Sigmoid colon (tissue), 4 donors: ENCODE measurements around the genes KDM3A and CD8A.

GRCh38 chr2:85709353-85709741 is 15.2 kb downstream of the GNLY start:
- PRO-cap = no peak
- RAMPAGE, long total RNA, 4 experiments = no peak in any of the 4 experiments

GRCh38 chr2:85728861-85729535 is 24.8 kb upstream of the ATOH8 start:
- PRO-cap = no peak
- RAMPAGE, long total RNA, 4 experiments = no peak in any of the 4 experiments

DNA sequence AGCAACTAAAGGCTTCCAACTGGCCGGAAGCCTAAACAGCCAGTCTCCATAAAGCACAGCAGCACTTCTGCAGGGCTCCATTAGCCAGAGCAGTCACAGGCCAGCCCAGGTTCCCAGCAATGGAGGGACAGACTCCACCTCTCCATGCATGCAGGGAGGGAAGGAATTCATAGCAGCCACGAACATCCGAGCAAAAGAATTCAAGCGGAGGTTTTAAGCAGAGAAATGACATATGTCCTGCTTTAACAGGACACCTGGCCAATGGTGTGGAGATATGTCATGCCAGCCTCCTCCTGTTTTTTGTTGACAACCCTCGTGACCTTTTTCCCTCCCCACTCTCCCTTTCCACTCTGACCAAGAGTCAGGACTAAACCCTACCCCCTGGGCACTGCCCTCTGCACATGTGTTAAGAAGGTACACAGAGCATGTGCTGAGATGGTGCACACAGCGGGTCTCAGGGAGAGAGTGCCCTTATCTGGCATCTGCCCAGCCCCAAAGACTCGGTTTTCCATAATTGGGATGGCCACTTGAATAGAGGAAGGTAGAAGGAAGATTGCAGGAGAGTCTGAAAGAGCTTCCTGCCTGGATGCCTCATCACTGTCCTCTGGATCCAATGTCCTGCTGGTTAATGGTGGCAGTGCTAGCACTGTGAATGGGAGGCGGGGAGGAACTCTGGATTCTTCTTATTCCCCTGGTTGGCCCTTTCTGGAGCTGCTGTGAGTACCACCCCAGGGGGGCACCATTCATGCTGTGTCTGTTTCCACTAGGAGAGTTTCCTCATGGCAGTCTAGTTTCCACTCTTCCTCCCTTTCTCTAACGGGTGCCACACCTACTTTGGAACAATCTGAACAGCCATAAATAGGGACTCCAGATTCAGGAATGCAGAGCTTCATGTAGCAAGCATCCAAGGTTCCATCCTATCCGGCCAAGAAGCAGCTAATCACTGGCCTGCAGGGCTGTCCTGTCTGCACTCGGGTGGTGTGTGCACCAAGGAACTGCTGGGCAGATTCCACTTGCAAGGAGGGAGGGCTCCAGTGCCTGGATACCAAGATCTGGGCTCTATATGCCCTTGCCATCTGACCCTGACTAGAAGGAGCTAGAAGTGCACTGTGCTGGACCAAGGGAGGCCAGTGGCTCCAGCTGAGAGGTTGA is 4.9 kb upstream of the ATOH8 start:
- PRO-cap = no peak
- RAMPAGE, long total RNA, 4 experiments = no peak in any of the 4 experiments

DNA sequence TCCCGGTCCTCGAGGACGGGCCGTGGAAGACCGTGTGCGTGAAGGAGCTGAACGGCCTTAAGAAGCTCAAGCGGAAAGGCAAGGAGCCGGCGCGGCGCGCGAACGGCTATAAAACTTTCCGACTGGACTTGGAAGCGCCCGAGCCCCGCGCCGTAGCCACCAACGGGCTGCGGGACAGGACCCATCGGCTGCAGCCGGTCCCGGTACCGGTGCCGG is 317 bp downstream of the ATOH8 start:
- PRO-cap = no peak
- RAMPAGE, long total RNA, 4 experiments = no peak in any of the 4 experiments

- PRO-cap = no peak
- RAMPAGE, long total RNA, 4 experiments = no peak in any of the 4 experiments
Observed at GRCh38 chr2:85847536-85848416, 41.0 kb downstream of the ST3GAL5 start.

DNA sequence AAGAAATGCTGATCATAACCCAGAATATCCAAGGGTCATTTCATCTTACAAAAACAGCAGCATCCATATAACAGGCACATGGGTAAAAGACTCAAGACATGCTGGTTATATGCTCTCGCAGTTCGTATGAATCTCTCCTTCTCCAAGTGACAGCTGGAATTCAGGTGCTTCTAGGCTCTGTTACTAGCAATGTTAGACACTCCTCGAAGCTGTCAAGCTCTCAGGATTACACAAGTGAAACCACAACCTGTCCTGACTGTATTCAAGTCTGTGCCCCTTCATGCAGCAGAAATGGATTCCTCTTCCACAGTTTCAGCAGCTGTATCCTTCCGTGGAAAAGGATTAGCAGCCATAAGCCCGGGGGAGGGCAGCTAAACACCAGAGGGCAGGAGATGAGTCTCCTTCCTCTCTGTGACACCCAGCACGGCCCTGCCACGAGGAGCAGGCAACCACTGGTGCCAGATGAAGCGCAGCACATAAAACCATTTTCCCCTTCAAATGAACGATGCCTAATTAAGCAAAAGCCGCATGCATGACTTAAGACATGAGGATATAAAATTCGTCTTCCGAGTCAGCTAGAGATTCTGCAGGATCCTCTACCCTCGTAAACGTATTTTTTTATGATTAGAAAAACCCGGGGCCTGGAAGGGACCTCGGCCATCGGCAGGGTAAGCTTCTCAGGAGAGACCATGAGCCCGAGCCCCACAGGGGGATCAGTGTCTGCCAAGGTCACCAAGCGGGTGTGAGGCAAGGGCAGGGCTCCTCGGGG is 1.2 kb downstream of the ST3GAL5 start:
- PRO-cap = no peak
- RAMPAGE, long total RNA, 4 experiments = no peak in any of the 4 experiments

GRCh38 chr2:85889088-85889893 is 501 bp upstream of the ST3GAL5 start:
- PRO-cap = bidirectional peak, plus-strand start at chr2:85889178, minus-strand start at chr2:85889016
- RAMPAGE, long total RNA, 4 experiments = no peak in any of the 4 experiments

- PRO-cap = no peak
- RAMPAGE, long total RNA, 4 experiments = no peak in any of the 4 experiments
Observed at GRCh38 chr2:85949053-85949855, 60.5 kb upstream of the ST3GAL5 start.

GRCh38 chr2:86035729-86036298 is 69.9 kb downstream of the POLR1A start:
- PRO-cap = unidirectional peak, plus-strand start at chr2:86035976
- RAMPAGE, long total RNA, 4 experiments = no peak in any of the 4 experiments

DNA sequence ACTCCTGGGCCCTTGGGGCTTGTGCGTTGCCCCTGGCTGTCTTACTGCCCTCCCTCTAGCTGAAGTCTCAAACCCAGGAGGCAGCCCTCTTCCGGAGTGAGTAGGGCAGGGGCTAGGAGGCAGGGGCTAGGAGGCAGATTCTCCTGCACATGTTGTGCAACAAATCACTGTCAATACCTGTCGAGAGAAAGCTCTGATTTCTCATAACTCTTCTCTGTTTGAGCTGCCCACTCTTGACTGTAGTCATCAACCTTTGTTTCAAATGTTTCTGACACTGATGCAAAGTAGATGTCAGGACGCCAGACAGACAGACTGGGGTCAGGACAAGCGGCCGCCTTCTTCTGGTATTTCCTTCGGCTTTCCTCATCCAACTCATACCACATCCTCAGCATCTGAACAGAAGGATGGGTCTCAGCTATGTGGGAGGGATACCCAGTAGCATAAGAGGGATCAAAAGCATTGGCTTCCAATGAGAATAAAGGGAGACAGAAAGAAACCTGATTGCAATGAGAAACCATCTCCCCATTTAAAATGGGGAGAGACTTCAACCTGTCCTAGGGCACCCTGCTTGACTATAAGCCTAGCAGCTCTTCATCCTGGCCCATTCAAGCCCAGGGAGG is 63.9 kb downstream of the POLR1A start:
- PRO-cap = no peak
- RAMPAGE, long total RNA, 4 experiments = no peak in any of the 4 experiments

GRCh38 chr2:86215301-86216338 is 16.4 kb downstream of the MRPL35 start:
- PRO-cap = no peak
- RAMPAGE, long total RNA, 4 experiments = start-site peak on the minus strand in 1 of 4 experiments, at chr2:86215450-86215507 at its widest, 31 reads per replicate

GRCh38 chr2:86297506-86298258 is 39.7 kb downstream of the REEP1 start:
- PRO-cap = no peak
- RAMPAGE, long total RNA, 4 experiments = no peak in any of the 4 experiments

- PRO-cap = unidirectional peak, plus-strand start at chr2:86441371; unidirectional peak, plus-strand start at chr2:86441434
- RAMPAGE, long total RNA, 4 experiments = start-site peak on the plus strand in 4 of 4 experiments, at chr2:86441347-86441493 at its widest, 30 to 342 reads per replicate
Observed at GRCh38 chr2:86441273-86441725, at the start of gene KDM3A. Gene KDM3A (plus strand): TSS chr2:86441371.

DNA sequence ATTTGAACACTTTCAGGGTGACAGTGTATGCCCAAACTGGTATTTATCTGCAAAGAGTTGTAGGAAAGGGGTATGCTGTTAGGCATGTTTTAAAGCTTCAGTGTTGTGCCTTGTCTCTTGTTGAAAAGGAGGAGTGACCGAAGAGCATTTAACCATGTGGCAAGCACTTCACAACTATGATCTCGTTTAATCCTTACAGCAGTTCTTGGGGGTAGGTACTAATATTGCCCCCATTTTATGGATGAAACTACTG is 2.1 kb downstream of the KDM3A start:
- PRO-cap = no peak
- RAMPAGE, long total RNA, 4 experiments = no peak in any of the 4 experiments

DNA sequence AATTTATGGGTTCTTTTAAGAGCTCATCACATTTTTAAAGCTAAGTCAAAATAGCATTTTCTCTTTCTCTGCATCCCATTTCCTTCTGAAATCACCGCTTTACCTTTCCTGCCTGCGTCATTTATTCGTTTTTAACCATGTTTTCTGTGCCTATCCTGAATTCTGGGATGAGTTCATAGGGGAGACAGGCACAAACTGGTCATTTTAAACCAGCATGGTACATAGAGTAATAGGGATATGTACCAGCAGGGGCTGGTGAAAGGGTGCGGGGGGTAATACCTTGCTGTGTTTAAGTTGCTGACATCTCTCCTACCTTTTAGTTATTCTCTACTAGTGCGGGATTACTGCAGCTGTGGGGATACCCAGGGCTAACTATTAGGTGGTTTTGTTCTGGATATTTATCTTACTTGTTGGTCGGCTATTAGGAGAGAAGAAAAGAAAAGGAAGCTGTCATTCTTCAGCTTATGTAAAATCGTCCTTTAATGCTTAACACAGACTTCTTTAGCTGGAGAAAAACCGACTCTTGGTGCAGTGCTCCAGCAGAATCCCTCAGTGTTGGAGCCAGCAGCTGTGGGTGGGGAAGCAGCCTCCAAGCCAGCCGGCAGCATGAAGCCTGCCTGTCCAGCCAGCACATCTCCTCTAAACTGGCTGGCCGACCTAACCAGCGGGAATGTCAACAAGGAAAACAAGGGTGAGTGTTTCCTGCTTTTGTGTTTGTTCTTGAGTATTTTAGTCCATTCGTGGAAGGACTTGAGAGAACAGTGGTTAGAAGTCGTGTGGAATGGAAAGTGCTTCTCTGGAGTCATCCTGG is 38.7 kb downstream of the KDM3A start:
- PRO-cap = no peak
- RAMPAGE, long total RNA, 4 experiments = no peak in any of the 4 experiments

GRCh38 chr2:86548629-86549236 is 14.5 kb downstream of the CHMP3 start:
- PRO-cap = no peak
- RAMPAGE, long total RNA, 4 experiments = no peak in any of the 4 experiments

- PRO-cap = no peak
- RAMPAGE, long total RNA, 4 experiments = no peak in any of the 4 experiments
Observed at GRCh38 chr2:86694905-86695413, 25.1 kb upstream of the RMND5A start.

DNA sequence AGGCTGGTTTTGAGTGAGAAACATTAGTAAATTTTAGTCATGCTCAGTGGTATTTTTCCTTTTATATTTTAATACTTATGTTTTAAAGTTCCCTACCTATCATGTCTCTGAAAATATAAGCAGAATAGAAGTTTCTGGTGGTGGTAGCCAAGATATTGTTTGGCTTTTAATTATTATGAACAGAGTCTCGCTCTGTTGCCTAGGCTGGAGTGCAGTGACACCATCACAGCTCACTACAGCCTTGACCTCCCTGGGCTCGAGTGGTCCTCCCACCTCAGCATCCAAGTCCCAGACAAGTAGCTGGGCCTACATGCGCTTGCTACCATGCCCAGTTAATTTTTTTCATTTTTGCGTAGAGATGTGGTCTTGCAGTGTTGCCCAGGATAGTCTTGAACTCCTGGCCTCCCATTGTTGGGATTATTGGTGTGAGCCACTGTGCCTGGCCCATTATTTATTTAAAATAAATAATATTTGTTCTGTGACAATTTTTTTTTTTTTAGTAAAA is 24.5 kb downstream of the RMND5A start:
- PRO-cap = no peak
- RAMPAGE, long total RNA, 4 experiments = no peak in any of the 4 experiments

DNA sequence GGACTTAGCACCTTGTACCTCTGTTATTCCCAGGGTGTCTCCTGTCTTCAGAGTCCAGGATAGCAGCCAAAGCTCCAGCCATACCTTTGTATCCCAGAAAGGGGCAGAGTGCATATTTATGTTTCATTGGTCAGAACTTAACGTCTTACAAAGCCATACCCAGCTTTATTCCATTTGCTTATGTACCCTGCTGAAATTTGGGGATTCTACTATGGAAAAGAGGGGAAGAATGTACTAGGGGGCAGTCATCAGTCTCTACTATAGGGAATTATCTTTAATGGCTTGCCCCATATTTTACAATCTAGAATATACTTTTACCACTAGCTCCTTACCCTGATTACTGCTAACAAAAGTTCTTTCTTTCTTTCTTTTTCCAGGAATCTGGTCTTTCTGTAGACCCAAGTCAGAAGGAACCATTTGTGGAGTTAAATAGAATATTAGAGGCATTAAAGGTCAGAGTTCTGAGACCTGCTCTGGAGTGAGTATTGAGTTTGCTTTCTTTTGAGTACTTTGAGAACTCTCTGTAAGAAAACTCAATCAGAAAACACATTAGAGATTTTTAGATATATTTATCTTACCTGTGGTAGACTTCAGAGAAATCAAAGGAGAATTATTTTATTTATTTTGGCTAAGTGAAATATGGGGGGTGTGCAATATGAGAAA is 33.1 kb downstream of the RMND5A start:
- PRO-cap = no peak
- RAMPAGE, long total RNA, 4 experiments = no peak in any of the 4 experiments

DNA sequence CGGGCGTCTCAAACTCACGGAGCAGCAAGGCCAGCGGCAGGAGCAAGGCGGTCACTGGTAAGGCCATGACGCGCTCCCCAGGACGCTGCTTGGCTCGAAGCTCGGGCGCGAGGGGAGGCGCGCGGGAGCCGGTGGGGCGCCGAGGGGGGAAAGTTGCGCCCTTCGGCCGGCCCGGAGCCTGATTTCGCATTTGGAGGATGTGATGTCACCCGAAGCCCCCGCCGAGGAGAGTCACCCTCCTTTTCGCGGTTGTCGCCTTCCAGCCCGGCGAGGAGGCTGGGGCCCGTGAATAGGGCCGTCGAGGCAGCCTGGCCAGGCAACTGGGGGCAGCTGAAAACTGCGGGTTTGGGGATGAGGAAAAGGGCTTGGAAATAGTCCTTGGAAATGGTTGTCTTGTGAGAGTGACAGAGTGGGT is at the start of gene CD8A:
TSS of gene CD8A (minus strand) at position 155 of the 415 bp plus-strand sequence.
- PRO-cap = no peak
- RAMPAGE, long total RNA, 4 experiments = start-site peak on the minus strand in 1 of 4 experiments, centred at position 138 of the sequence, 13 reads per replicate